Vagina (tissue), 1 donor: ENCODE results near the genes PRICKLE1, PUS7L and TWF1.

DNA sequence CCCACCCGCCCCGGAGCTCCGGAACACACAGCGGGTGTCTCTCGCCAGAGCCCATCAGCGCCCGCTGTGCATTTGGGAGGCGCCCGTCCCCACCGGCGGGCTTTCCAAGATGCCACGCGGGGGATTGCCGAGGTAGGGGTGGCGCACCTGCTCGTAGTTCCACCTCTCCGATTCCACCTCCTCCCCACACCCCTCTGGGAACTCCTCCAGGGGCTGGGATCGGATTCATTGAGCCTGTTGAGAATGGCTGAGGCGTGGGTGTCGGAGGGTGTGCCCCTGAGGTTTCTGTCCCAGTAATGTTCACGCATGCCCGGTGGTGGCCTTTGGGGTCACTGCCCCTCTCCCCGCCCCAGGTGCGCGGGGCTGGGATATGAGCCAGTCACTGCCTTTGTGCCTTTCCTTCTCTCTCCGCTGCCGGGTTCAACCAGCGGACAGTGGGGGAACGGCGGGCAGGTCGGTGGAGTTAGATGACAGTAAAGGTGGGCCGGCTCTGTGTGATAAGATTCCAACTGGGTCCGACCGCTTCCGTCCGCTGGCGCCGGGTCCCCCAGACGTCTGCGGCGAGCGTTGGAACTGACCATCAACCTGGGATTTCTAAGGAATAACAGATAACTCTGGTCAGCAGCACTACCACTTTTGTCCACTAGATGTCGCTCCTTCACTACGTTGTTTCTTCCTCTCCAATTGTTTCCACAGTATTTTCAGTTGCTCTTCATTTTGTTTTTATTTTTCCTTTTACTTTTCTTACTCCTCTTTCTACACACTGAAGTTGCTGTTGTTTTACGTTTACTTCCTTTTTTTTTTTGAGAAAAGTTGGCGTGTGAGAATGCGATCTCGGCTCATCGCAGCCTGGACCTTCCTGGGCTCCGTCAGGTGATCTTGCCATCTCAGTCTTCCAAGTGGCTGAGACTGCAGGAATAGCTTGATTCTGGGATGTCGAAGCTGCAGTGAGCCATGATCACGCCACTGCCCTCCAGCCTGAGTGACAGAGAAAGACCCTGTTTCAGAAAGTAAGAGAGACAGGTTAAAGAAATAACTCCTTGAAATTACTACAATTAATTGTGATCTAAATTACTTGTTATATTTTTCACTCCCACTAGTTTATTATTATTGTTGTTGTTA is 178.0 kb upstream of the ALG10B start:
- PRO-cap, result no peak
- RAMPAGE, long total RNA, result no peak

GRCh38 chr12:38895242-38895775 is 10.1 kb downstream of the CPNE8 start:
- PRO-cap, result no peak
- RAMPAGE, long total RNA, result no peak

- PRO-cap, result bidirectional peak, plus-strand start at chr12:38905954, minus-strand start at chr12:38905943; unidirectional peak, minus-strand start at chr12:38906206
- RAMPAGE, long total RNA, result start-site peak on the minus strand at chr12:38906172-38906297, 26 reads
These were observed 551 bp upstream of the CPNE8 start for GRCh38 chr12:38905850-38906433.

DNA sequence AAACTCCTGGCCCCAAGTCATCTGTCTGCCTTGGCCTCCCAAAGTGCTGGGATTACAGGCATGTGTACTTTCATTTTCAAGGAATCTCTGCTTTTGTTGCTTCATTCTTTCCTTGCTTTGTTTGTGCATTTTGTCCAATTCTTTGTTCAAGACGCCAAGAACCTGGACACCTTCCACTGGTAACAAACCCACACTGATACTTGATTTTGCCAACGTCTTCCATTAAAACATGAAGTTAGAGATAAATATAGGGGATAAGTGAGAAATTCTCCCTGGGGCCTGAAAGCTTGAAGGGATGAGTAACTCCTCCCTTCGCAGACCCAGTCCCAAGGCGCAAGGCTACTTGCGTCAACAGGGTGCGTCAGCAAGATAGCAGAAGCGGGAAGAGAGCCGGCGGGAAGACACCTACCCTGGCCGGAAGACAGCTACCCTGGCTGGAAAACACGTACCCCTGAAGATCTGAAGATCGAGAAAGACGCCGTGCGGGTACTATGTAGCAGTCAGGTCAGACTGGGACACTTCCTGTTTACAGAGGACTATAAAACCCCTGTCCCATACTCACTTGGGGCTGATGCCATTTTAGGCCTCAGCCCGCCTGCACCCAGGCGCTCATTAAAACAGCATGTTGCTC is 81.1 kb downstream of the ABCD2 start:
- PRO-cap, result no peak
- RAMPAGE, long total RNA, result no peak

- PRO-cap, result no peak
- RAMPAGE, long total RNA, result start-site peak on the minus strand at chr12:40023206-40023401, 11 reads
These were observed 82.6 kb downstream of the SLC2A13 start for GRCh38 chr12:40023063-40023823.

DNA sequence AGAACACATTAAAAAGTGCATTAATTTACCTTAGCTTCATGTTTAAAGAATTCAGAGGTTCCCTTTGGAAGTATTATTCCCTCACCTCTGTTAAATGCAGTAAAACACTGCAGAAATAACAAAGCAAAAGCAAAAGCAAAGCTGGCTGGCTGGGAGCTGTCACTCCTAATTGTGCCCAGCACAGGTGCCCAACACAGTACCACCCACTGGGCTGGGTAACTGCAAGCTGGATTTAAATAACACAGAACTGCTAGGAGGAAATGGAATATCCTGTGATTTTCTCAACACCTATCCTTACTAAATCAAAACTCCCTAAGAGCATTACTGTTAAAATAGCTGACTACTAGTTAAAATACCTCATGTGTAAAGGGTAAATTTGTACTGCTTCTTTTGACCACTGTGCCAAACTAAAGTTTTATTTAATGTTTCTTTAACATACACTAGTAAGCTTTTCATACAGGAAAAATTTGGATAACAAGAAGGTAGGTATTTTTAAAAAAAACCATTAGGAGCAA is 72.5 kb downstream of the SLC2A13 start:
- PRO-cap, result no peak
- RAMPAGE, long total RNA, result no peak

DNA sequence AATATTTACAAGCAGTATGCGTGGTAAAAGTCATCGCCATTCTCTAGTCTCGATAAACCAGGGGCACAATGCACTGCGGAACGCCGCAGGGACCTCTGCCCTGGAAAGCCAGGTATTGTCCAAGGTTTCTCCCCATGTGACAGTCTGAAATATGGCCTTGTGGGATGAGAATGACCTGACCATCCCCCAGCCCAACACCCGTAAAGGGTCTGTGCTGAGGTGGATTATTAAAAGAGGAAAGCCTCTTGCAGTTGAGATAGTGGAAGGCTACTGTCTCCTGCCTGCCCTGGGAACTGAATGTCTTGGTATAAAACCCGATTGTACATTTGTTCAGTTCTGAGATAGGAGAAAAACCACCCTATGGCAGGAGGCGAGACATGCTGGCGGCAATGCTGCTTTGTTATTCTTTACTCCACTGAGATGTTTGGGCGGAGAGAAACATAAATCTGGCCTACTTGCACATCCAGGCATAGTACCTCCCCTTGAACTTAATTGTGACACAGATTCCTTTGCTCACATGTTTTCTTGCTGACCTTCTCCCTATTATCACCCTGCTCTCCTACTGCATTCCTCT is 62.1 kb downstream of the PPHLN1 start:
- PRO-cap, result no peak
- RAMPAGE, long total RNA, result no peak

DNA sequence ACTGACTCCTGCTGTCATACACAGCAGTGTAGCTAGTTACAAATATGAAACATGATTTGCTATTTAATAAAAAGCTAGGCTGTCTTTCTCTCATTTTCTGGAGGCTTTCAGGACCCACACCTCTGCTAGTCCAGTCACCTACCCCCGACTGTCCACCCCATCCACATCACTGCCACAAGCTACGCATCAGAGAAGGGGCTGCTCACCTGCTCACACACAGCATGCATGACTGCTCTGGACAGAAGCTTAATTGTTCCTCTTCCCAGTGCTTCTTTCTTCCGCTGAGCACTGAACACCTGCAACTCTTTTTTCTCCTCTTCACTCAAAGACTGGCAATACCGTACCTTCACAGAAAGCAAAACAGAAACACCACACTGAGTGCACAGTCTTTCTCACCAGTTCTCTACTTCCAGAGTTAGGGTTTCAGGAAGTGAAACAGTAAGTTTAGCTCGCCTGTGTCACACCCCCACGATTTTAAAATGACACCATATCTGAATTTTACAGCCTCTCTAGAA is 120.2 kb downstream of the PRICKLE1 start:
- PRO-cap, result no peak
- RAMPAGE, long total RNA, result no peak

DNA sequence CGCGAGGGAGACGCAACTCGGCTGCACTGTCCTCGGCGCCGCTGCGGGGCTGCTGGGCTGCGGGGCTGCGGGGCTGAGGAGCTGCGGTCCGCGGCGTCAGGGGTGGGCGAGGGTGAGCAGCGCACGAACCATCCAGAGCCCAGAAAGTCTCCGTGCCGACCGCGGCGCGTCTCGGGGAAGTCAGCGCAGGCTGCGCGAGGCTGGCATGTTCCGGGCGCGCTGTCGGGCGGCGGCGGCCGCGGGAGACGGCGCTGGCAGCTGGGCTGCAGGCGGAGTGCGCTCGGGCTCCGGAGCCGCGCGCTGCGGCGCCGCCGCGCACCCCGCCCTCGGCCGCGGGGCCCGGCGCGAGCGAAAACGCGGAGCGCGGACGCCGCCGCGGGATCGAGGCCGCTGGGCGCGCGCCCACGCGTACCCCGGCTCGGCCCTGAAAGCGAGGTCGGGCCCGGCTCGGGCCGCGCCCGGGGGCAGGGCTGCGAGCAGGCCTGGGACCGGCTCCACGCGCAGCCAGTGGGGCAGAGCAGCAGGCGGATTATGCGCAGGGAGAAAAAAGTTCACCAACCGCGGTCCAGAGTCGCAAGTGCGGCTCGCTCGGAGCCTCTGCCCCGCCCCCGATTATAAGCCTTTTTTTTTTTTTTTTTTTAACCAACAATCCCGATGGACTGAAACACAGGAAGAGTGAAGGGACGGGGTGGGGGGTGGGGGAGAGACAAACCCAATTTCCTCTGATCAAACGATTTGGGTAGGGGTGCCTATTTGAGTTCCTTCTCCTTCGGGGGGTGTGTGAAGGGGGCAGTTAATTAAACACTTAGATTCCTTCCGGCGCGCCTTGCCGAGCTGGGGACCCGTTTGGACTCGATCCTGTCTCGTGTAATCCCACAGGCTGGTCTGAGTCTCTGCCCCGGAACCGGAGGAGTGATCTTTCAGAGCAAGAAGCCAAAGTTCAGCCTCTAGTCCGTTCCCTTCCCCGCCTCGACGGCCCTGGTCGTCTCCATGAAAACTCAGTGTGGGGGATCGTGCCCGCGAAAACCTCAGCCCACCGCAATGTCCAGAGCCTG is at the start of gene PRICKLE1:
PRICKLE1 (minus strand) TSS at position 278 of the 1,055 bp plus-strand sequence.
- PRO-cap, result bidirectional peak, plus-strand start at position 436 of the sequence, minus-strand start at position 278 of the sequence; bidirectional peak, plus-strand start at position 669 of the sequence, minus-strand start at position 590 of the sequence; bidirectional peak, plus-strand start at position 923 of the sequence, minus-strand start at position 887 of the sequence; unidirectional peak, minus-strand start at position 989 of the sequence
- RAMPAGE, long total RNA, result no peak

GRCh38 chr12:42969213-42969875 is 379.8 kb upstream of the PRICKLE1 start:
- PRO-cap, result no peak
- RAMPAGE, long total RNA, result no peak

GRCh38 chr12:43758018-43758828 is at the start of gene PUS7L:
Gene PUS7L, minus strand, starts transcription at chr12:43758790.
- PRO-cap, result bidirectional peak, plus-strand start at chr12:43758967, minus-strand start at chr12:43758786
- RAMPAGE, long total RNA, result start-site peak on the minus strand at chr12:43758751-43758757, 20 reads

GRCh38 chr12:43805592-43806713 is at the start of gene TWF1:
Gene TWF1, minus strand, starts transcription at chr12:43806317.
- PRO-cap, result bidirectional peak, plus-strand start at chr12:43806385, minus-strand start at chr12:43806316; unidirectional peak, minus-strand start at chr12:43806579
- RAMPAGE, long total RNA, result start-site peak on the minus strand at chr12:43806281-43806303, 190 reads

GRCh38 chr12:43858095-43858572 is 22.3 kb downstream of the TMEM117 start:
- PRO-cap, result no peak
- RAMPAGE, long total RNA, result start-site peak on the plus strand at chr12:43858149-43858327, 5 reads

DNA sequence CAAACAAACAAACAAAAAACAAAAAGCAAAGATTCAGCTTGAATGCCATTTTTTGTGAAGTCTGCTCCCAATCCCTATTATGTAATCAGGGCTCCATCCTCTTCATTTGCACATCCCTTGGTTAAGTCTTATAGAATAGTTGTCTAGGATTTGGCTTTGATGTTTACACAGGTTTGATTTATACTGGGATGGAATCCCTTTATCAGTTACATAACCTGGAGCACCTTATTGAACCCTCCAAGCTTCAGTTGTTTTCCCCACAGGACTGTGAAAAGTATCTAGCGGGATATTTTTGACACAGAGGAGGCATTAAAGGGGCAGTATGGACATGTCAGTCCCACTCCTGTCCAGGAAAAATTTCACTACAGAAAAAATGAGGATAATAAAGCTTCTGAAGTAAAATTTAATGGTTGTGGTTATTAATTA is 416.6 kb downstream of the TMEM117 start:
- PRO-cap, result no peak
- RAMPAGE, long total RNA, result start-site peak on the plus strand centred at position 256 of the sequence, 140 bp wide, 21 reads

- PRO-cap, result no peak
- RAMPAGE, long total RNA, result no peak
These were observed 48.0 kb downstream of the NELL2 start for GRCh38 chr12:44828022-44828648.

DNA sequence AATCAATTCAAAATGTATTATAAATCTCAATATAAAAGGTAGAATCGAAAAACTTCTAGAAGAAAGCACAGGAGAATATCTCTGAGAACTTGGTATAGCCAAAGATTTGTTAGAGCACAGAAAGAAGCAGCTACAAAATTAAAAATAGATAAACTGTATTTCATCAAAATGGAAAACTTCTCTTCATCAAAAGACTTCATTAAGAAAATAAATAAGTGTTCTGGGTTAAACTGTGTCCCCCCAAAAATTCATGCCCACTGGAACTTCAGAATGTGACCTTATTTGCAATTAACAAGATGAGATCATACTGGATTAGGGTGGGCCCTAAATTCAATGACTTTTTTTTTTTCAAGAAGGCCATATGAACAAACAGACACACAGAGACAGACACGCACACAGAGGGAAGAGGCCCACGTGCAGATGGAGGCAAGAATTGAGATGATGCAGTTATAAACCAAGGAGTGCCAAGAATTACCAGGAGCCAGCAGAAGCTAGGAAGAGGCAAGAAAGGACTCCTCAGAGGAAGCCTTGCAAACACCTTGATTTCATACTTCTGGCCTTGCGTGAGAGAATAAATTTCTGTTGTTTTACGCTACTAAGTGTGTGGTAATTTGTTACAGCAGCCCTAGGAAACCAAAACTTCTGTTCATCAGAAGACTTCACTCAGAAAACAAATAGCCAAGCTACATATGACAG is 33.5 kb downstream of the NELL2 start:
- PRO-cap, result no peak
- RAMPAGE, long total RNA, result no peak

DNA sequence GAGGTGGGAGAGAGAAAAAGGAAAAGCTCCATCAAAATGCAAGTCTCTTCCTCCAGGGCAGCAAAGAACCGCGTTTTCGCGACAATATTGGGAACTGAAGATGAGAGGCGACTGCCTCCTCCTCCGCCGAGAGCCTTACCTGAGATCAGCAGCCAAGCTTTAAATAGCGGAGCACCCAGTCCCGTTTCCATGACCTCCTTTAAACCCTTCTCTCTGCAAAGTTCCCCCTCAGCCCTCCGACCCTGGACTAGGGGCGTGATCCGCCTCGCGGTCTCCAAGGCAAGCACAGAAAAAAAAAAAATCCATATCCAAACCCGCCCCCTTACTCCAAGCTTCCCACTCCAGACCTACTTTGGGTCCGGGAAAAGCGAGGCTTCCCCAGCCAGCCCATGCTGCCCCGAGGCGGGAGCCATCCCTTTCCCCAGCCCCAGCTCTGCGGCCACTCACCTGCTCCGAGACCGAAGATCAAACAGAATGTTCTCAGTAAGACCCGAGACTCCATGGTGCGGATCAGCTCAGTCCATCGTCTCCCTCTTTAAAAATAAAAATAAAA is 671 bp downstream of the NELL2 start:
- PRO-cap, result no peak
- RAMPAGE, long total RNA, result no peak

DNA sequence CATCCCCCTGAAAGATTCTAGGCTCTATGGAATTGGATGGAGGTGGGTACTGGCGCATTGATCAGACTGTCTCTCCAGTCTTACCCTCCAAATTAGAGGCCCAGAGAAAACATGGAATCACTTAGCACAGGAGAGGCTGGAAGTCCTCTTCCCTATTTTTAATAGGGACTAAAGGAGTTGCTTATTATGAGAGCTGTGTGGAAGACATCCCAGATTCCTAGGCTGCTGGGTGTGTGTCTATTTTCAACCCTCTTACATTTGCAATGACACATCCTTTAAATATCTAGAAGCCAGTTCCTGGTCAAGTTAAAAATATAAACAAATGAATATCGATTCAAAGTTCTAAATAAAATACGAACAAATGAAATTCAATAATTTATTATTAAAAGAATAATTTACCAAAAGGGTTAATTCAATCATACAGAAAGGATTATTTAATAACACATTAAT is 58.2 kb upstream of the ARID2 start:
- PRO-cap, result no peak
- RAMPAGE, long total RNA, result no peak

DNA sequence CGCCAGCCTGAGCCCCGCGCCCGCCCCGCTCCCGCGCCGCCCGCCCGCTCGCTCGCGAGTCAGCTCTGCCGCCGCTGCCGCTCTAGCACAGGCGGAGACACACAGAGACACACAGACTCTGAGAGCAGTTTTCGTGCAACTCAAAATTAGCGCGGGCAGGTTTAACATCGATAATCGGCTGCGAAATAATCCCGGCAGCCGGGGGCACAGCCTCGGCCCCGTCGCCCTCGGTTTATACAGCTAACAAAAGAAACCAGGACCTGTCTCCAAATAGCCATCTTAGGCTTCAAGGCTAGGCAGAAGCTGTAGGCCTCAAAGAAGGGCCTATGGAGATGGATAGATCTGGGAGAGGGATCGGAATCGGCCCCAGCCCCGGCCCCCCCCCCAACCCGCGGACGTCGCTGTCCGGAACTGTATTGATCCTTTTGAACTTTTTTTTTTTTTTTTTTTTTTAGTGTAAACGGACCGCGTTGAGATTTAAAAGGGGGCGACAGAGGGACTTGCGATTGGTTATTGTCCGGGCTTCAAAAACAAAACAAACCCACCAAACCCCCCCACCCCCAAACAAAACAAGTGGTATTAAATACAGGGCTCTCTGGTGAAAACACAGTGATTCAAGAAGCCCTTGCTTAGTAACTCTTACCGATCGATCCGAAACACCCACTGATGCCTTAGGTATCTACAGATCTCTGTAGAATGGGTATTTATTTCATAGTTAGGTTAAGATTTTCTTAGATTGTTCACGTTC is 1.1 kb downstream of the ARID2 start:
- PRO-cap, result bidirectional peak, plus-strand start at position 85 of the sequence, minus-strand start at position 56 of the sequence
- RAMPAGE, long total RNA, result no peak

DNA sequence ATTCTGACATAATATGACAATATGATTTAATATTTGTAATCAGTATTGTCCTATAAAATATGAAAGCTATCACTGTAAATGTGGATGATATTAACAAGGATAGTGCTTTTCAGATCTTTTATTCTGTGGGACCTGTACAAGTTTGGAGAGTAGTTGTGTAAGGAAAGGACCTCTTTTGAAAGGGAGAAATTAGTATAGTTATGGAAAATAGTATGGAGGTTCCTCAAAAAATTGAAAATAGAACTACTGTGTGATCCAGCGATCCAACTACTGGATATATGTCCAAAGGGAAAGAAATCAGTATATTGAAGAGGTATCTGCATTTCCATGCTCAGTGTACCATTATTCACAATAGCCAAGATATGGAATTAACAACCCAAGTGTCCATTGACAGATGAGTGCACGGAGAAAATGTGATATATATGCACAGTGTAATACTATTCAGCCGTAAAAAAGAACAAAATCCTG is 56.9 kb downstream of the ARID2 start:
- PRO-cap, result no peak
- RAMPAGE, long total RNA, result start-site peak on the plus strand centred at position 255 of the sequence, 67 bp wide, 9 reads